Bile duct (tissue), 1 donor: ENCODE data around the genes HS3ST2 and COG7.

DNA sequence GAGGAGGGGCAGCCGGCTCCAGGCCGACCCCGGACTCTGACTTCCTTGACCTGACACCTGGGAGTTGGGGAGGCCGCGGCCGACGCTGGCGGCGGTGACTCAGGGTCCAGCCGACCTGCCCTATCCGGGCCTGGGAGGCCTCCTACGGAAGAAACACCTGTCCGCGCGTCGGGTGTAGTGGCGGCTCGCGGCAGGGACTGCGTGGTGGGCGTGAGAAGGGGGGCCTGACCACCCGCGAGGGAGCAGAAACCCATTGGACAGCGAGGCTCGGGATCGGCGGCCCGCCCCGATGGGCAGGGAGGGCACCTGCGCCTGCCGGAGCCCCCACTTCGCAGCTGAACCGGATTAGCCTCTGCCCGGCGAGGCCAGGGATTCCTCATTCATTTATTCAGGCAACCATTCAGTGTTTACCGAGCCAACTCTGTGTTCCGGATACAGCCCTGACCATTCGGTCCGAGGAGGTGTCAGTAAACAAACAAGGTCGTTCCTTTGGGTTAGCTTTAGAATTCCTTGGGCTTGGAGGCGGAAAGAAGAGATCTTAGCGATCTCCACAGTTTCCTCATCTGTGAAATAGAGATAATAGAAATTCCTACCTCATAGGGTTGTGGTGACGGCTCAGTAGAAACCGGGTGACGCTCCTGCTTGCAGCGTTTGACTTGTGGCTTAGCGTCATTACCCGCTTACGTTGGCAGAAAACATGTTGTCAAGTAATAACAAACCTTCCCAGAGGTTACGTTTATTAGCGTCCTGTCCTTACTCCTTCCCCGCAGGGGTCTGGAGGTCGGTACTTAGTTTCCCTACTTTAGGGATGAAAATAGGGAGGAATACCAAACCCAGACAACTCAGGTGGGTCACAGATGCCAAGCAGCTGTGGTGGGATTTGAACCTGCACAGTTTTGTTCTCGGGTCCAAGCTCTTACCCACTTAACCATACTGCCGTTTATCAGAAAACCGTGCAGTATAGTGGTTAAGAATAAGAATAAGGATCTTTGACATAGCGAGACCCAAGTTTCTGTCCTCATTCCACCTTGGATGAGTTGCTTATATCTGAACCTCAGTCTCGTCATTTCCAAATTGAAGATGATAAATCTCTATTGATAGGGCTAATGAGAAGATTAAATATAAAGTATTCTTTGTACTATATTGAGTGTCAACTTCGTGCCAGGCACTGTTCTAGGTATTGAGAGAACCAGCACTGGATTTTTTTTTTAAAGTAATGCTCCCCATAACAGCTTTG, 892 bp downstream of the POLR3E start:
- PRO-cap: unidirectional peak, minus-strand start at position 199 of the sequence; bidirectional peak, plus-strand start at position 739 of the sequence, minus-strand start at position 567 of the sequence; bidirectional peak, plus-strand start at position 760 of the sequence, minus-strand start at position 776 of the sequence; bidirectional peak, plus-strand start at position 893 of the sequence, minus-strand start at position 942 of the sequence

DNA sequence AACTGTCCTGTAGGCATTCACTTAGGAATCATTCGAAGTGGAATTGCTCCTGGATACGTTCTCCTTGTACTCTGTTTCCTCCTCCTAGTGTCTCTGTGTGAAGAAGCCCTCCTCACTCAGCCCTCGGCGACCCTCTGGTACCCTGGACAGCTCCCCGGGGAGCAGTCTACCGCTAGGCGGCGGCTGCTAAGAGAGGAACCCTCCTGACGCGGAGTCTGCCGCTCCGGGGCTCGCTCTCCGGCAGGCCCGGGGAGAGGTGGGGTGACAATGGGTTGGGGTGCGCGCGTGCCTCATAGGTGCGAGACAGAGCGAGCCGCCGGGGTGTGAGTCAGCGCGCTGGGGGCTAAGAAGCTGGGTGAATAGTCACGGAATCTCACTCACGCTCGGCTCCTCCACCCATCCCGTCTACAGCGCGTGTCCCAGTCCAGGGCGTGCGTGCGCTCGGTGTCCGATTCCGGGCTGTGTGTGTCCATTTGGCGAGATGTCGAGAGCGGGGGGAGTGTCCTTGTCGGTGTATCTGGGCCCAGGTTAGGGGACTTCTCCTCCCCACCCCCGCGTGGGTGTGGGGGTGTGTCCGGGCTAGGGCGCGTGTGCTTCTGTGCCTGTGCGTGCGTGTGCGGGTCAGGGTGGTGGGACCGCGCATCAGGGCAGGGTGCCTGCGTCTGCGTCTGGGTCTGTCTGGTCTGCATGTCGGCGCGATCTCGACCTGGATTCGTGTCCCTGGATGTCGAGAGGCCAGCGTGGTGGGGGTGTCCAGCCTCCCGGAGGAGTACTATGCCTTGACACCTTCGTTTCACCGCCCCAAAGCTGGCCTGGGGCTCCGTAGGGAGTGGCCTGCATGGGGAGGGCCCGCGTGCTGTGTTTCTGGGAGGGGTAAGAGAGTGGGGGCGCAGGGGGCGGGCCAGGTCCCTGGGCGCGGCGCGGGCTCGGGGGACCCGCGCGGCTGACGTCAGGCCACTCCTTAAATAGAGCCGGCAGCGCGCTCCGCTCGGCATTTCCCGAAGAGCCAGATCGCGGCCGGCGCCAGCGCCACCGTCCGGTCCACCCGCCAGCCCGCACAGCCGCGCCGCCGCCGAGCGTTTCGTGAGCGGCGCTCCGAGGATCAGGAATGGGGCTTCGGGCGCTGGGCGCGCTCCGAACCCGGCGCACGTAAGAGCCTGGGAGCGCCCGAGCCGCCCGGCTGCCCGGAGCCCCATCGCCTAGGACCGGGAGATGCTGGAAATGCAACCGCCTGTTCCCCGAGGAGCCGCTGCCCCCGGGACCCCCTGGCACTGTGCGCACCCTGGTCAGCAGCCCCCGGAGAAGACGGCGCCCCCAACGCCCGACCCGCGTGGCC, at the start of gene HS3ST2:
TSS of gene HS3ST2 (plus strand) at position 991 of the 1,336 bp plus-strand sequence.
- PRO-cap: unidirectional peak, plus-strand start at position 994 of the sequence

DNA sequence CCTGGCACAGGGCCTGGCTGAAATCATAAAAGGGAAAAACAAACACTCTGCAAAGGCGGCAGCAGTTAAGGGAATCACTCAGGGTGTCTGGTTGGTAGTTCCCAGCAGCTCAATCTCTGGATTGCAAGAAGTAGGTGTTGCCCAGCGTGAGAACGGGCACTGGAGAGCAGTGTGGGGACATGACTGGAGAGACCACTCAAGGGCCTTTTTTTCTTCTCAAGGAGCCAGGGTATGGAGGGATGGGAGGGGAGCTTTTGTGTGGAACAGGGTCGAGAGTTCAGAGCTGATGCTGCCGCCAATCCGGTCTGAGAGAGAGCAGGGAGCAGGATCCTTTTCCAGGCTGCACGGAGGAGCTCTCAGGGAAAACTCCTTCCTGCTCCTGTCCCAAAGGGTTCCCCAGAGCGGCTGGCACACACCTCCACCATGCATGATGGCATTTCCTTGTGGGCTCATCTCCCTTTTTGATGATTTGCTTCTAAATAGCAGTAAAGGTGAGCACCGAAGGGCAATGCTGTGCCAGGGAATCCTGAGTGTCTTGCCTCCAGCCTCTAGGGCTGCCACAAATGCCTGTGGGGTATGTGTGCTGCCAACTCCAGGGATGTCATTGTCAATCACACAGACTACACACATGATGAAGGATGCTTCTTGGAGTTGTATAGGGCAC, 15.3 kb downstream of the SCNN1B start:
- PRO-cap: no peak

GRCh38 chr16:23384791-23385350, 68.1 kb downstream of the COG7 start:
- PRO-cap: no peak

DNA sequence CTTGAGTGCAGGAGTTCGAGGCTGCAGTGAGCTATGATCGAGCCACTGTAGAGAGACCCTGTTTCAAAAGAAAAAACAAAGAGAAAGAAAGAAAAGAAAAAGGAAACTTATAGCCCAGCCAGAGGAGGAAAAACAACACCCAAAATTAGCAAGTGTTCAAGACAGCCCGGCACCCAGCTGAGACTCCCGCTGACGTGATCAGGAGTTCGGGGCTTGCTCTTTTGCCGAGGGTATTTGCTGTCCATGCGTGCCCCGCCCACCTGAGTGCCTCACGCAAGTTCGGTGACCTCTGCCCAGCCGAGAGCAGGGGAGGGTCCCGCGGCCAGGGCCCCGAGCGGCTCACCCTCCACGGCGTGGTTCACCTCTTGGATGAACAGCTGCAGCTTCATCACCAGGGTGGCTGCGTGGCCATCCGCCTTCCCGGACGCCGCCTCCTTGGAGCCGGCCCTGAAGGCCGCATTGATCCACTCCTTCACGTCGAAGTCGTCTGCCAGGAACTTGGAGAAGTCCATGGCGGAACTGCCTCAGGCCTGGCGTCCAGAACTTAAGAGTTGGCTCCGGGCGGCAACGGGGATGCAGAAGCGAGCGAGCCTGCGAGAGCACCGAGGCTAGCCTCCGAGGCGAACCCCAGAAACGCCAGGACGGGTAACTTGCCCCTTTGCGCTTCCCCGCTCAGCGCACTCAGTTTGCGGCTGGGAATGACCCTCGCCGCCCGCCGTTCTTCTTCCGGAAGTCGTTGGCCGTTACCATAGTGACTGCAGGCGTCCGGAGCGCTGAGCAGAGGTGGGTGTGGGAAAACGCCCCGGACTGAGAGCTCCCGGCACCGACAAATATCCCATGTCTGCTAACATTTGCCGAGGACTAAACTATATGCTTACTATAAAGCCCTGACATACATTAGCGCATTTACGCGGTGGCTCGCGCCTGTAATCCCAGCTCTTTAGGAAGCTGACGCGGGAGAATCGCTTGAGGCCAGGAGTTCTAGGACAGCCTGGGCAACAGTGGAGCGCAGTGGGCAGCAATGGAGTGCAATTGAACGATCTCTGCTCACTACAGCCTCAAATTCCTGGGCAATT, at the start of gene COG7:
TSS of gene COG7 (minus strand) at position 707 of the 1,076 bp plus-strand sequence.
- PRO-cap: bidirectional peak, plus-strand start at position 300 of the sequence, minus-strand start at position 196 of the sequence; bidirectional peak, plus-strand start at position 749 of the sequence, minus-strand start at position 688 of the sequence

DNA sequence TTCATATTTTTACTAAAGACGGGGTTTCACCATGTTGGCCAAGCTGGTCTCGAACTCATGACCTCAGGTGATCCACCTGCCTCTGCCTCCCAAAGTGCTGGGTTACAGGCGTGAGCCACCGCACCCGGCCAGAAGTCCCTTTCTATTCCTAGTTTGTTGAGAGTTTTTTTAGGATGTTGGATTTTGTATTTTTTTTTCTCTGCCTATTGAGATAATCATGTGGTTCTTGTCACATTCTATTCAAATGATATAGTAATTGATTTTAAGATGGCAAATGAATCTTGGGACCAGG, 3.4 kb upstream of the COG7 start:
- PRO-cap: no peak

DNA sequence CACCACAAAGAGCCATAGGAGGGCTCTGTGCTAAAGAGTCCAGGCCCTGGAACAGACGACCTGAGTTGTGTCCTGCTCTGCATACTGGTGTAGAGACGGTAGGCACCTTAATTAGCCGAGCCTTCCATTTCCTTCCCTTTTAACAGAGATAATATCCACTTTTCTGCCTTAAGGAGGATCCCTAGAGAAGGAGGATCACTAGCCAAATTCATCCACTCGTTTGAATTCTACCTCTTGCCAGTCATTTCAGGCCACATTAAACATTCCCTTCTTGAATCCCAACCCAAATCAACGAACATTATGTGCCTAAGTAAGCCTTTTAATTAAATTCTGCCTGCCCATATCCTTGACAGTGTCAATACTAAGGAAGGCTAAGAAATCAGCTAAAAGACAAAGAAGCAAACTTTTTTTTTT, 21.0 kb upstream of the COG7 start:
- PRO-cap: no peak

DNA sequence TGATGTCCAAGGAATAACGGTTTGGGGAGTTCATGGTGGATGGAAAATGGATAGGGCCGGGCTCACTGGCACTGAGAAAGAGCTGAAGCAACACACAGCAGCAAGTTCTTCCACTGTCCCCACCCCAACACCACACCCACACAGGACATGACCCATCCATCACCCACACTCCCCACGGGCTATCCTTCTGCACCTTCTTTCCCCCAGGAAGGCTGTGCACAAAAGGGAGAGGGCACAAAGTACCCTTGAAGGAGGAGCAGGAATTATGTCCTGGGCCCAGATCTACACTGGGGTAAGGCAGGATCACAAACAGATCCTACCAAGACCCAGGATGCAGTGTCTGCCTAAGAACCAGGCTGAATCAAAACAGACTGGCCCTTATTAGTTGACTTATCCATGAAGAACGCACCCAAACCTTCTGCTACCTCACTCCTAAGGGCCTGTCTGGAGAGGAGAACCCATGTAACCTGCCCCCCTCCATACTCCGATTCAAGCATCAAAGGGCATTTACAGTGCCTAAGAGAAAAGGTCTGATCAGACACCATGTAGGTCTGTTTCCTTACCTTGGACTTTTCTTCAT, 22.2 kb downstream of the GGA2 start:
- PRO-cap: no peak

DNA sequence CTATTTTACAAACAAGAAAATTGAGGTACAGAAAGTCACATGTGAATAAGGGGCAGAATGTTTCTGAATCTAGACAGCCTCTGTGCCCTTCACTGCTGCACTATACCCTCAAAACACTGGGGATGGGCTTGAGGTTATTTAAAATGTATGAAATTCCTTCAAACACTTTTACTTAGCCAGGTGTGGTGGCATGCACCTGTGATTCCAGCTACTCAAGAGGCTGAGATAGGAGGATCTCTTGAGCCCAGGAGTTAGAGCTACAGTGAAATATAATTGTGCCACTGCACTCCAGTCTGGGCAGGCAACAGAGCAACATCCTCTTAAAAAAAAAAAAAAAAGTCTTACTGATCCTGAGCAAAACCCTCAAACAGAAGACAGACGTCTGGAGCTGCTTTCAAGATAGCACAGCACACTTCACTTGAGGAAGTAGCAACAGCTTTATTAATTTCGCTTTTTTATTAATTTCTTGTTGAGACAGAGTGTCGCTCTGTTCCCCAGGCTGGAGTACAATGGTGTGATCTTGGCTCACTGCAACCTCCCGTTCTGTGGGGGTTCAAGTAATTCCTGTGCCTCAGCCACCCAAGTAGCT, 10.1 kb upstream of the GGA2 start:
- PRO-cap: no peak

- PRO-cap: no peak
Observed at GRCh38 chr16:23558374-23558596, 758 bp downstream of the UBFD1 start.

DNA sequence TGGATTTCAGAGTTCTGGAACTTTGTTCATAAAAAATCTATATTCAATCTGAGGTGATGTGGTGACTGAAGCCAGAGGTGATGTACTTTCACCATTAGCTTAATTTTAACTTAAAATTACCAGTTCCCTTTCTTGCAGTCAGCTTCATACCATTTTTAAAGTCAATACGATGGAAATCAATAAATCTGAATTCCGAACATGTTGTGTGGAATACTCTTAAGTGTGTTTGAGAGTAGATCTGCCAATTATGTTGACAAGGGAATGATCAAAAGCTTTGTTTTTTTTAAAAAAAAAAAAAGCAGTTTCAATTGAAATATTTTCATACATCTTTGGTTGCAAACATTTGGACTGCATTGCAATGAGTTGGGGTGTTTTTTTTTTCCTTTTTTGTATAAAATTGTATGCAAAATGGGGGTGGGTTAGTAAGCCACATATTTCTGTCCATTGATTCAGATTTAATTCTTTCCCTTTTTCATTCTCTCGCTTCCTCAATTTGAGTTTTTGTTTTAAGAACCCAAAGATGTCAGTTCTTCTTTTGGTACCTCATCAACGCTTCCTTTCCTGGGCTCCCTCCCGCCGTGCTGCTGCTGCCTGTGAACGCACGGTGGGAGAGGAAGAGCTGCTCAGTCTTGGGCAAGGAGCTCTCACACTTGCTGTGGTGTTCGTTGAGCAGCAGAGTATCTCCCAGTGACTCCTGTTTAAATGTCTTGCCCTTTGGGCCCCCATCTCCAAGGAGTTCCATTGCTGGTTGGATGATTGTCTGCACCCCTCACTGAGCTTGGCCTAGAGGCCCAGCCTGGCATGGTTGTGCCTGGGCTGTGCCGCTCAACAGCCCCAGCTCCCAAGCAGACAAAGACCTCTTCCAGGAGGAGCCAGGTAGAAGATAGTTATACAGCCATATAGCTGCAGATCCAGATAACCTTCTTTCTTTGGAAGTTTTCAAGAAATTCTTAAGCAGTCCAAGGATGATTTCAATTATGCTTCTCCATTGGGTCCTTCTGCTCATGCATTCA, 13.4 kb downstream of the UBFD1 start:
- PRO-cap: no peak

DNA sequence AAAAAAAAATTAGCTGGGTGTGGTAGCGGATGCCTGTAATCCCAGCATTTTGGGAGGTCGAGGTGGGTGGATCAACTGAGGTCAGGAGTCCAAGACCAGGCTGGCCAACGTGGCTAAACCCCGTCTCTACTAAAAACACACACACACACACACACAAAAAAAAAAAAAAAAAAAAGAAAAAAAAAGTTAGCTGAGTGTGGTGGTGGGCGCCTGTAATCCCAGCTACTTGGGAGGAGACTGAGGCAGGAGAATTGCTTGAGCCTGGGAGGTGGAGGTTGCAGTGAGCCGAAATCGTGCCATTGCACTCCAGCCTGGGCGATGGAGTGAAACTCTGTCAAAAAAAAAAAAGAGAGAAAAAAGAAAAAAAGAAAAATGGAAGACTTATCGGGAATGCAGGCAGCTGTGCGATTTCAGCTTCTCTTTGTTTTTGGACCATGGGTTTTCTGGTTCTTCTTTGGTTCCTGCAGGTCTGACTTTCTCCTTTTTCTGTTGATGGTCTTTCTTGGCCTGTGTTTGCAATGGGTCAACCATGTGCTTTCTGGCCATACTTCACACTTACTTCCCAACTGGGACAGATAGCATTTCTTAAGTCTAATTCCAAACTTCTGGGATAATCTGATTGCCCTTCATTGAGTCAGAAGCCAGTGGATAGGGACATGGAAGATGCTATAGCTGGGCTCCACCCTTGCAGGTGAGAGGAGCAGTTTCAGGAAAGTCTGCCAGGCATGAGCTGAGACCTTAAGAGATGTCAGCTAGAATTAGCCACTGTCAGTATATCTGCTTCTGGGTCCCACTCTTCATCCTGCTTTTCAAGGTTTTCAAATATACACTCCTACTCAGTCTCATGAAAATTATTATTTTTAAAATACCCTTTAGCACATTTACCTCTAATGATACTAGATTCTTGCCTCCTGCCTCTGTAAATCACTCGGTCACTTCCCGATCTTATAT, 37.5 kb downstream of the PRKCB start:
- PRO-cap: no peak

- PRO-cap: no peak
Observed at GRCh38 chr16:24537333-24538054, 1.9 kb upstream of the RBBP6 start.

DNA sequence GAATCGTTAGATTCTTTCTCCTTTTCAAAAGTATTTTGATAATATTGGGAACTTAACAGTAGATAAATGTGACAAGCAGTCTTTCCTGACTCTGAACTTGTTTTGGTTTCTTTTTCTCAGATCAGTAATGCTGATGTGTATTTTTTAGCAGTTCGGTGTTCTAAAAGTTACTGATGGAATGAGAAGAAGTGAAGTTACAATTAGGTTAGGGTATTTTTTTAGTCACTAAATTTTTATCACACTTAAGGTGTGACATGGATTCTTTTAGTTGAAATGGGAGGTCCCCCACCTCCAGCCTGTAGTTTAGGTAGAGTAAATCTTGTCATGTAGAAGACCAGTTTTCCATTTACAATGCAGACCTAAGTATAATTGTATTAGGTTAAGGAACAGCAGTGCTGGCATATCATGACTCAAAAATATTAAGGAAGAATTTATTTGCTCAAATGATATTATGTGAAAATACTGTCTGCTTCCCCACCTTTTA, 2.3 kb downstream of the RBBP6 start:
- PRO-cap: no peak

GRCh38 chr16:24748000-24748770, 18.7 kb downstream of the TNRC6A start:
- PRO-cap: unidirectional peak, minus-strand start at chr16:24748389

- PRO-cap: no peak
Observed at GRCh38 chr16:24983498-24984087, 31.6 kb downstream of the ARHGAP17 start.

DNA sequence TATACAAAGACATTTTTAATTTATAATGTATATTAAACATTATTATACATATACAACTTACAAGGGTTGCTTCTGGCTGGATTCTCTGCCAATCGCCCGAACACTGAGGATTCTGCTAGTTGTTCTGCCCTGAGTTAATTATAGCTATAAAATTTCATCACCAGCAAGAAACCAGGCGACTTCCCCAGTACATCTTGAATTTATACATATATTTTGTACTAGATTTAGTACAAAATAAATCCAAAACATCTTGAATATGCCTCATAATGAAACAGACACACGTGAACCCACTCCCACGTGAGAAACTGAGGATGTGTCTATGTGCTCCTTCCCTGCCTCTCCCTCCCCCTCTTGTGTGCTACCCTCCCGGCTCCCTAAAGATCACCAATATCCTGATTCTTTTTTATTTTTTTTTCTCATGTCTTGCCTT, 1.2 kb upstream of the LCMT1 start:
- PRO-cap: no peak

DNA sequence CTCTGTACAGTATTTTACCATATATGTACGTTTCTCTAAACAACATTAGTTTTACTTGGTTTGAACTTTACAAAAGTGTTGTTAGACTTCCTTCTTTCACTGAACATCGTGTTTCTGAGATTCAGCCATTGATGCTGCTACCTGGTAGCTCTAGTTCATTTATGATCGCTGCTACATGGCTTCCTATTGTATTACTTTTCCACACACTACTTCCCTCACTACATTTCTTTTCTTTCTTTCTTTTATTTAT, 896 bp upstream of the LCMT1 start:
- PRO-cap: no peak

DNA sequence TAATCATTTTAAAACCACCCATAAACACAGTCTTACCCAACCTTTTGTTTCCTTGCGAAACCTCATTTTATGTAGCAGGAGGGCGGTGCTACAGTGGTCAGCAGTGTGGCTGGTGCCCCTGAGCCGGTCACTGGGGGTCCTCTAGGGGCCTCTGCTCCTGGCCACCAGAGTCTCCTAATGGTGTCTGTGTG, 39.1 kb upstream of the AQP8 start:
- PRO-cap: no peak

GRCh38 chr16:25257308-25257755, 313 bp downstream of the ZKSCAN2 start:
- PRO-cap: bidirectional peak, plus-strand start at chr16:25257609, minus-strand start at chr16:25257441